ENCODE measurements around the genes ADCY10, MPC2 and XCL1.

GRCh38 chr1:167669450-167670157 lies 39.6 kb downstream of the RCSD1 start:
- RRBS = no CpG with 5 or more reads among the region's 6 CpGs

- RRBS = no CpG with 5 or more reads among the region's 11 CpGs
These were observed at the start of gene ADCY10 for GRCh38 chr1:167913542-167914495. Gene ADCY10 (minus strand): TSS chr1:167914134.

- RRBS = no CpG with 5 or more reads among the region's 9 CpGs
These were observed 3.0 kb upstream of the ADCY10 start for GRCh38 chr1:167916670-167917589.

DNA sequence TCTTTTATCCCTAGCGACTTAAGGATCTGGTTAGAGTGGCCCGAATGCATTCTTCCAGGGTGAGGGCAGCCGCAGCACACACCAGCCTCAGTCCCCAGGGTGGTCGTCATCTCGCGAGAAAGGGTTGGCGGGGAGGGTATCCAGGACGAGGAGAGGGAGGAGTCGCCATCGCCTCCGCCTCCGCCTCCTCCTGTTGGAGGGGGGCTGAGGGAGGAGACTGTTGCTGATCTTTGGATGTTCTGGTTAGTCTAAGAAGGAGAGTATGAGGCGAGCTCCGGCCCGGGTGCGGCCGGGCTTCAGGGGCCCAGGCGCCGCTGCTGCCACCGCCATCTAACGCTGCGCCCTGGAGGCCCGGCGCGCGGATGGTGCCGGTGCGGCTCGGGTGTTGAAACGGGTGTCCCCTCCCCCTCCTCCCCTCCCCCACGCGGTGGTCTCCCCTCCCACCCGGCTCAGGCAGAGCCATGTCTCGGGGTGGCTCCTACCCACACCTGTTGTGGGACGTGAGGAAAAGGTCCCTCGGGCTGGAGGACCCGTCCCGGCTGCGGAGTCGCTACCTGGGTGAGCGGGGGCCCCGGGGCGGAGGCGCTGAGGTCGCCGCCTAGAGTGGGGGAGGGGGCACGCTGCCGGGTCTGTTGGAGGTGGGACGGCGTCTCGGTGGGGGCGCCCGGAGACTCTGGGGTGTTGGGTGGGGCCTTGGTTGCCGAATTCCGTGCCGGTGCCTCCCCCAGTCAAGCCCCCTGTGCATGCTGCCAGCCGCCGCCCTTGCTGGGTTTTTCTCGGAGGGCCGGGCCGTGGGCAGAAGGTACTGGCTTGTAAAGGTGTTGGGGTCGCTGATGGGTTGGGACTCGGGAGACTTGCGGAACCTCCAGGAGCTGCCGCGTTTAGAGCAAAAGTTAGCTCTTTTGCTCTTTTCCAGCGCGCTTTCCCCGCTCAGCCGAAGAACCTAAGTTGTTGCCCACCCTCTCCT lies at the start of gene MPC2:
TSS of gene MPC2 (minus strand) at position 622 of the 967 bp plus-strand sequence.
- RRBS = 2% methylated on average over 34 of the region's 70 CpGs

DNA sequence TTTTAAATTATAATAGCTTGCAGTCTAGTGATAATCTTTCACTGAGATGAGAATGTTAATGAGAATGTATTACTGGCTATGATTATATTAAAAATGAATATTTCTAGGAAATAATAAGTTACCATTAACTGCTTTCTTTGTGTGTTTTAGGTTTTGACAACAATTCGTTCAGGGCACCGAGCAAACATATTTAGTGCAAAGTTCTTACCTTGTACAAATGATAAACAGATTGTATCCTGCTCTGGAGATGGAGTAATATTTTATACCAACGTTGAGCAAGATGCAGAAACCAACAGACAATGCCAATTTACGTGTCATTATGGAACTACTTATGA lies 37.8 kb upstream of the MPC2 start:
- RRBS = no CpG with 5 or more reads among the region's 4 CpGs

GRCh38 chr1:168026193-168026995 lies 89.5 kb upstream of the MPC2 start:
- RRBS = no CpG with 5 or more reads among the region's 5 CpGs

DNA sequence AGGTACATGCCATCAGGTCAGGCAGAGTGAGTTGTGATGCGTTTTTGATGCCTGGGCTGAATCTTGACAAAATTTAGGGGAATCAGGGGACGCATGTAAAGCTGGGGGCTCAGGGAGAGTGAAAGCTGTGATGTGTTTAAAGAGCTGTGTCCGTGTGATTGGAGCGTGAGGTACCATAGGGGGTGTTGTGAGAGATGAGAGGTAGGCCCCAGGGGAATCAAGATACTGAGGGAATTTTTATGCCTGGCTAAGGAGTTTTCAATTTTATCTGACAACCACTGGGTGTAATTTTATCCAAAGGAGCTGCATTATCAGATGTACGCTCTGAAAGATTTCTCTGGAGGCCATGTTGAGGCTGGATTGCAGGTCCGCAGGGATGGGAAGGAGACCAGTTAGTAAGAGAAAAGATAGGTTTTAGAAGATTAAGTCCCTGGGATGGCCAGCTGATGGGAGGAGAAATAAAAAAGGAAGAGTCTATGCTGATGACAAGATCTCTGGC lies 1.1 kb downstream of the TIPRL start:
- RRBS = no CpG with 5 or more reads among the region's 6 CpGs

GRCh38 chr1:168243038-168244095 lies 17.6 kb downstream of the SFT2D2 start:
- RRBS = no CpG with 5 or more reads among the region's 7 CpGs

- RRBS = no CpG with 5 or more reads among the region's 3 CpGs
These were observed 11.6 kb upstream of the XCL2 start for GRCh38 chr1:168555202-168555921.

DNA sequence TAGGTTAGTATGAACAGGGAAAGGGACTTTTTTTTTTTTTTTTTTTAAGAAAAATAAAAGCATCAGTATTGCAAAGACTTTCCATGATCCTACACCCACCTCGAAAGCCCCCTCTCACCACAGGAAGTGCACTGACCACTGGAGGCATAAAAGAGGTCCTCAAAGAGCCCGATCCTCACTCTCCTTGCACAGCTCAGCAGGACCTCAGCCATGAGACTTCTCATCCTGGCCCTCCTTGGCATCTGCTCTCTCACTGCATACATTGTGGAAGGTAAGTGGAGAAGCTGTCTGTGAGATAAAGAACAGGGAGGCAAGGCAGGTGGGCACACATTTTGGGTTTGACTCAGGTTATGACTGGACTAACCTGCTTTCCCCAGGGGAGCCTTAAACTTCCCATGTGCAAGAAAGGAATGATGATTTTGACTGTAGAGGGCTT lies at the start of gene XCL1:
TSS of gene XCL1 (plus strand) at position 178 of the 436 bp plus-strand sequence.
- RRBS = no CpG with 5 or more reads among the region's 2 CpGs

DNA sequence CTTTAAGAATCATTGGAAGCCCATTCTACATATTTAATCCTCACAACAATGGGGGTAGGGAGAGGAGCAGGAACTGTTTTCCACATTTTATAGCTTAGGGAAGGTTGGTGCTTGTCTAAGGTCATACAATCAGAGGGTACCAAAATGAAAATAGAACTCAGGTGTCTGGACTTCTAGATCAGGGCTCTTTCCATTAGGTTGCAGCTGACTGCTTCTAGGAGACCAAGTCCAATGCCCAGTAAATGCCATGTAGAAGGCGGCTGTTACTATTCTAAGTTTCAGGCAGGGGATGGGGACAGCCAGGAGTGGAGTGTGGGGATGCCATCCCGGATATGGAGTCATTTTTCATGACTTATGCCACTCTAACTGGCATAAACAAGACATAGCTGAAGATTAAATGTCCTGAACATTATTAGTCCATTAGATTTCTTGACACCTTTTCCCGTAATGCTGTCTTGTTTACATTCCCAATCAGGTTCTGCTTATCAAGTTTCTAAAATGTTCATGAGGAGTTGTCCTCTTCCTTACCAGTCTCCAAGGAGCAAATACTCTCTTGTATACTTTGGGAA lies 31.5 kb downstream of the XCL1 start:
- RRBS = no CpG with 5 or more reads among the region's 3 CpGs

DNA sequence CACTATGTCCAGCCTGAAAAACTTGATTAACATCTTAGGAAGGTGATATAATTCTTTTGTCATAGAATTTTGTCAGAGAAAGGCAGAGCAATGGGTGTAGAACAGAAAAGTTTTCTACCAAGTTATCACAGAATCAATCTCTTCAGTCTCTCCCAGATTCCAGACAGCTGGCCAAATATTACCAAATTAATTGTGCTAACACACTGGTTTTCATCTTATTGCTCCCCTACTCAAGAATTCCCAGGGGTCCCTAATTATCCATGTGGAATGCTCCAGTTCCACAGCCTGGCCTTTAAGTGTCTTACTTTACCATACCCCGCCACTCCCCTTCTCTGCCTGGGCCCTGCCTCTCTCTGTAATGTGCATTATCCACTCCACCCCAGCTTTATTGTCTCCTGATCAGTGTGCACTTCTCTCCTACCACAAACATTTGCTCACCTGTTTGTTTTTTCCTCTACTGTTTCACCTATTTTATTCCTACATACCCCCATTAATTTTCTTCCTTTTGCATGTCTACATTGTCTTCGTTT lies 33.6 kb upstream of the ATP1B1 start:
- RRBS = no CpG with 5 or more reads among the region's 2 CpGs

- RRBS = no CpG with 5 or more reads among the region's 1 CpG
These were observed 5.7 kb upstream of the ATP1B1 start for GRCh38 chr1:169100923-169101122.

DNA sequence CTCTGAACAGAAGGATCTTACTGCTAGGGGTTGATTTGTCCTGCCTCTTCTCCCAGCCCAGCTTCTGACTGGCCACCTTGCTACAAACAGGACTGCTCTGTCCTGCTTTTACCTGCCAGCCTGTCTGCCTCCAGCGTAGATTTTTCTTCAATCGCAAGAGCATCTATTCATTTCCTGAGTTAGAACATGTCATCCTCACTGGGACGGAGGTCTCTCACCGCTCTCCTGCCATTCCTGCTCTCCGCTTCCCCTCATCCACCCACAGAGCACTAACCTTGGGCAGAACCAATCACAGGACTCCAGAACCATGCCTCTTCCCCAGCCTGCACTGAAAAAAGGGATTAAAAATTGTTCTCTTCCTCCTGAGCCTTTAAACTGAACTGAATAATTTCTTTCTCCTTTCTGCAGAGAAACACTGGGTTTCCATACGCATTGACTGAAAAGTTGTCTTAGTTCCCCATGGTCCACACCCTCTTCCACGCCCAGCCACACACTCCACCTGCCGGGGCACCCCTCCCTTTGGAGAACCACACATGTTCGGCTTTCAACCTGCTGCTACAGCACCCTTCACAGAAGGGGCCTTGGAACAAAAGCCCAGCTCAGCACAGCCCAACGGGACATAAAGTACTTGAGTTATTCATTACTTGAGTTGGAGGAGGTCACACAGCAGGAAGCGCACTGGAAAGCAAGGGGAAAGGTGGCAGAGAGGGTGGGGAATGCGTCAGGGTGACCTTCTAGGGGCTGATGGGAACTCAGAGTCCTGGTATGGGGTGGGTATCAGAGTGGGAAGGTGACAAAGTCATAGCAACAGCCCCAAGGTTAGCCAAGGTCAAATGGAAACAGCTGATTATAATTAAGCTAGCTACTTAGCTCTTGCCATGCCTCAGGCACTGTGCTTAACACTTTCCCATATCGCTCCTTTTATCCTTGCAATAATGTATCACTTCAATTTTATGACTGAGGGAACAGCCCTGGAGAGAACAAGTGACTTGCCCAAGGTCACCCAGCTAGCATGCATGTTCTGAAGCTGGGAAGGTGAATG lies 3.1 kb upstream of the ATP1B1 start:
- RRBS = no CpG with 5 or more reads among the region's 13 CpGs

GRCh38 chr1:169105305-169106260 lies 907 bp upstream of the ATP1B1 start:
- RRBS = 1% methylated on average over 22 of the region's 73 CpGs

GRCh38 chr1:169119271-169119673 lies 12.8 kb downstream of the ATP1B1 start:
- RRBS = no CpG with 5 or more reads among the region's 3 CpGs

- RRBS = no CpG with 5 or more reads among the region's 8 CpGs
These were observed 13.4 kb downstream of the ATP1B1 start for GRCh38 chr1:169119721-169120485.

- RRBS = no CpG with 5 or more reads among the region's 4 CpGs
These were observed 18.2 kb downstream of the ATP1B1 start for GRCh38 chr1:169124557-169125302.

GRCh38 chr1:169309170-169309878 lies 58.3 kb downstream of the NME7 start:
- RRBS = no CpG with 5 or more reads among the region's 6 CpGs